AG09309 (cell line): ENCODE data around the genes ENTPD5 and FOS.

DNA sequence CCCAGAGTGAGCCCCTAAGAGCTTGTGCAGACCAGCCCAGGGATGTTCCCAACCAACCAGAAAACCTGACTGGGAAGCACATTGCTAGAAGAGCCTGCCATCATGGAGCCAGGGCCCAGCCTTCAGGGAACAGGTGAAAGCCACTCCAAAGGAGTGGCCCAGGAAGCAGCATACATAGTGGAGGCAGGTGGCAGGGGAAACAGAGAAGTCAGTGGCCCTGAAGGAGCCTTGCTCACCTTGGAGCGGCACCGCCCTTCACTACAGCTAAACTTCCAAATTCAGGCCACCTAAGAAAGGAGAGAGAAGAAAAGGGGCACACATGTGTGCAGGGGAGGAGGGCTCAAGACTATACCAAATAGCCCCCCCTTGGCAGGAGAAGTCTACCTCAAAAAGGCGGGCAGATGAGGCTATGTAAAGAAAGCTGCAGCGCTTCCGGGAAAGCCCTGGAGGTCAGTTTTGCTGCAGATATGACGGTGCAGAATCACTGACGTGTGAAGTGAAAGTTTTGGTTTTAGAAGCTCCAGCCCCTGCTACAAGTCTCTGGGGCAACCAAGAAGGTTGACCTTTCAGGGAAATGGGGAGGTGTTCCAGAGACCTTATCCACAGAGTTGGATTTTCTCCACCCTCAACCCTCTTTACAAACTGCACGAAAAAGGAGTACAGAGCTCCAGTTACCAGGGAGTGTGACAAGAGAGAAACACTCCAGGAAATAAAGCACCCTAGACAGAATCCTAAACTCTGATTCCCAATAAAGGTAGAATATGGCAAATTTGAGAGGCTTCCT, 2.3 kb upstream of the MIDEAS start:
- RRBS = no CpG with 5 or more reads among the region's 8 CpGs

- RRBS = no CpG with 5 or more reads among the region's 80 CpGs
Observed at GRCh38 chr14:74018878-74019501, at the start of gene ENTPD5. Gene ENTPD5 (minus strand): TSS chr14:74019288.

- RRBS = no CpG with 5 or more reads among the region's 11 CpGs
Observed at GRCh38 chr14:74083559-74084097, 625 bp downstream of the ALDH6A1 start.

GRCh38 chr14:74133670-74134717, 49.2 kb downstream of the LIN52 start:
- RRBS = no CpG with 5 or more reads among the region's 5 CpGs

GRCh38 chr14:74140031-74140846, 55.5 kb downstream of the LIN52 start:
- RRBS = no CpG with 5 or more reads among the region's 10 CpGs

- RRBS = no CpG with 5 or more reads among the region's 14 CpGs
Observed at GRCh38 chr14:74251404-74251960, 12.2 kb downstream of the VSX2 start.

DNA sequence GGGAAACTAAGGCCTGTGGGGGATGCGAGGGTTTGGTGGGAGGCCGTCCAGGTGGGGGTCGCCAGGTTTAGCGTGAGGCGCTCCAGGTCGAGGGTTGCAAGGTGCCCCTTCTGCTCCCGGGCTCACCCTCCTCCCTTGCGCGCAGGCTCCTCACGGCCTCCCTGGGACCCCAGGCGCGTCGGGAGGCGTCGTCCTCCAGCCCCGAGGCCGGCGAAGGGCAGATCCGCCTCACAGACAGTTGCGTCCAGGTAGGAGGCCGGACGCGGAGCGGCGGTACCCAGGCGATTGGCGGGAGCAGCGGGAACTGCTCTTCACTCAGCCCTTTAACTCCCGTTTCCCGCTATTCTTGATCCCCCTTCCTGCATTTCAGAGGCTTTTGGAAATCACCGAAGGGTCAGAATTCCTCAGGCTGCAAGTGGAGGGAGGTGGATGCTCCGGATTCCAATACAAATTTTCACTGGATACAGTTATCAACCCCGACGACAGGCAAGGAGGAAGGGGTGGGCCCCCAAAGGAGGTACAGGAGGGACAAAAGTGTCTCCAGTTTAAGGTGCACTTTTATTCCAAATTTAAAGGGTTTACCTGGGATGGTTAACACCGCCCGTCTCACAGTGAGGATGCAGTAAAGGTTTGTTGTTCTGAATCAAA, 464 bp downstream of the ISCA2 start:
- RRBS = 3% methylated on average over 13 of the region's 36 CpGs

- RRBS = no CpG with 5 or more reads among the region's 9 CpGs
Observed at GRCh38 chr14:74524326-74524646, 30.7 kb downstream of the ISCA2 start.

- RRBS = no CpG with 5 or more reads among the region's 5 CpGs
Observed at GRCh38 chr14:74618453-74618768, 6.4 kb upstream of the LTBP2 start.

GRCh38 chr14:74812482-74812877, 49.4 kb downstream of the YLPM1 start:
- RRBS = no CpG with 5 or more reads among the region's 9 CpGs

GRCh38 chr14:74815993-74816455, 52.9 kb downstream of the YLPM1 start:
- RRBS = no CpG with 5 or more reads among the region's 1 CpG

GRCh38 chr14:74916891-74917457, 6.1 kb downstream of the RPS6KL1 start:
- RRBS = no CpG with 5 or more reads among the region's 16 CpGs

DNA sequence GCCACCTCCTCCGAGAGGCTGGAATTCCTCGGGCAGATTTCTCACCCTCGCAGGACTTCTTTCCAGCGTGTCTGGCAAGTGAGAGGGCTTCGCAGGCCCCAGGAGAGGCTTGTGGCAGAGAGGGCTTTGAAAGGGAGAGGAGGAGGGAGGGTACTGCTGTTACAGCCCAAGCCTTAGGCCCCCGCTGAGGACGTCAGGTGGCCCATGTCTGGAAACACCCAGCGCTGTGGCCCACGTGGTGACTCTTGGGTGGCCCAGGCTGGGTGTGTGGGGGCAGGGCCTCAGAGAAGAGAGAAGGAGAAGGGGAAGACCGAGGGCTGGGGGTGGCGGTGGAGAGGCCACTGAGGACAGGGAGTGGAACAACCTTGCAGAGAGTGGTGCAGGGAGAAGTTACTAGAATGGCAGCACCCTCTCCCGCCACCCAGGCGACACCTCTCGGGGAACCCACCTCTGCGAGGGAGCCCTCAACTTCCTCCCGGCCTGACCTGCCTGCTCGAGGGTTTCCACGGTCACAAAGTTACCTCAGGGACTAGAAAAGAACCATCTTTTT, 11.7 kb upstream of the RPS6KL1 start:
- RRBS = no CpG with 5 or more reads among the region's 18 CpGs

DNA sequence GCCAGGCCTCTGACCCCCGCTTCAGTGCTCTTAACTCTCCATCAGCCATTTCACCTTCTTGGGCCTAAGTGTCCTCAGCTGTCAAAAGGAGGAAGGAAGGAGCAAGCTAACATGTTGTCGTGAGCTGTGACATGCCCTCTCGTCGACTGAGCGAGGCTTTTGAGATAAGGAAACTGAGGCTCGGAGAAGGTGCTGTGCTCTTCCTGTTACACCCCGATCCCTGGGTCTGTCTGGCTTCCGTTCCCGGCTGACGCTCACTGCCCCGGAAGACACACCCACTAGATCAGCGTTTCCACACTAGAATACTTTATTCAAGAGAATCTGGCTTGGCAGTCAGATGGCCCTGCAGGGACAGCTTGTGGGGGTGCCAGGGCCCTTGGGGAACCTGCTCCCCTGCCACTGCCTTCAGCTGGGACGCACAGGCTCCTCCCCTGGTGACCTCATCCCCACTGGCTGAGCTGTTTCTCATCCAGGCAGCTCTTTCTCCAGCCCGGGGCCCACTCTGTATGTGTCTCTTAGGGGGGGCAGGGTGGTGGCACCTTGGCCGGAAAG, 13.8 kb downstream of the PGF start:
- RRBS = 16% methylated on average over 2 of the region's 15 CpGs

DNA sequence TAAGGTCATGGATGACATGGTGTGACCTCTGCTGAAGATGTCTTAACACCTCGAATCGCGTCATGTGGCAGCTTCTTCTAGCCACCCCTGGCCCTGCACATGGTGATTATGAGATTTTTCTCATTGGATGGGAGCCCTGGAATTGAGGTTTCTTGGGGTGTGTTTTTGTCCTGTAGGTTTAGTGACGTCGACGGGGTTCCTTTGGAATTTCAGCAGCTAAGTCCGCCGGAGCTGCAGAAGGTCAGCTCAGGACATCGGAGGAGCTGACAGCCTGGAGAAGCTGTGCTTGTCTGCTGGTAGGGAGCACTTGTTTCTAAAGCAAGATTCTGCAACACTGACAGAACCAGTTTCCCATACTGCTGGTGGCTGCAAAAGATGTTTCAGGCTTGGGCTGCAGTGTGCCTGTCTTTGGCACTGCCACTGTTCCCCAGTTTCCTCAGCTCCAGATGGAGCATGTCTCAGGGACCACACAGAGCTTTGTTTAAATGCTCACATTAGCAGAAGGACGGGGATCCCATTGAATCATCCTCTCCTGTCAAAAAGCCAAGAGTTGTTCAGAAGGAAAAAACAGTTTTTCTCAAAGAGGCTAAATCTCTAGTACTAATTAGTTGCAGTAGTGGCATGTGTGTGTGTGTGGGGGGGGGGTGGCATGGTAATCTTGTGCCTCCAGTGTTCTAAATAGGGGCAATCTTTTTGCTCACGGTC, 5.2 kb upstream of the FOS start:
- RRBS = no CpG with 5 or more reads among the region's 11 CpGs

DNA sequence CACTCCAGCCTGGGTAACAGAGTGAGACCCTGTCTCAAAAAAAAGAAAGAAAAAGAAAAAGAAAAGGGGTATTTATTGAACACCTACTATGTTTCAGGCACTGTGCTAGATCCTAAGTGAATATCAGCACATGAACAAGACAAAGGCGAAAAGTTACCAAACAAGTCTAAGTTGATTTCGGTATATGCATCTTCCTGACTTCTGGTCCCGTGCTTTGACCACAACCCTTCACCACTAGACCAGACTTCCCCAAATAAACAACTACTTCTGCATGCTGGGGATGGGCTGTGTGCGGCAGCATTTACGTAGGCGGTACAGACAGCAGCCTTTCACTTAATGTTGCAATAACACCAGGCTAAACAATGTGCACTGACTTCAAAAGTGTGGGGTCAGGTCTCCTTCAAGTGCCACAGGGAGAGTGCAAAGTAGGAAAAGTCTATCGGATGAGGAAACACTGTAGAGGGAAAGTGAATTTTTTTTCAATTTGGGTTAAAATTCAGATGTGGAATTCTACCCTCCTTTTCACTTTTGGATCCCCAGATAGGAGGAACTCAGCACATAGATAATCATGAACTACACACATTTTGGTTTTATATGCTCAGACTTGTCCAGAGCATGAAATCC, 3.8 kb upstream of the FOS start:
- RRBS = no CpG with 5 or more reads among the region's 7 CpGs

DNA sequence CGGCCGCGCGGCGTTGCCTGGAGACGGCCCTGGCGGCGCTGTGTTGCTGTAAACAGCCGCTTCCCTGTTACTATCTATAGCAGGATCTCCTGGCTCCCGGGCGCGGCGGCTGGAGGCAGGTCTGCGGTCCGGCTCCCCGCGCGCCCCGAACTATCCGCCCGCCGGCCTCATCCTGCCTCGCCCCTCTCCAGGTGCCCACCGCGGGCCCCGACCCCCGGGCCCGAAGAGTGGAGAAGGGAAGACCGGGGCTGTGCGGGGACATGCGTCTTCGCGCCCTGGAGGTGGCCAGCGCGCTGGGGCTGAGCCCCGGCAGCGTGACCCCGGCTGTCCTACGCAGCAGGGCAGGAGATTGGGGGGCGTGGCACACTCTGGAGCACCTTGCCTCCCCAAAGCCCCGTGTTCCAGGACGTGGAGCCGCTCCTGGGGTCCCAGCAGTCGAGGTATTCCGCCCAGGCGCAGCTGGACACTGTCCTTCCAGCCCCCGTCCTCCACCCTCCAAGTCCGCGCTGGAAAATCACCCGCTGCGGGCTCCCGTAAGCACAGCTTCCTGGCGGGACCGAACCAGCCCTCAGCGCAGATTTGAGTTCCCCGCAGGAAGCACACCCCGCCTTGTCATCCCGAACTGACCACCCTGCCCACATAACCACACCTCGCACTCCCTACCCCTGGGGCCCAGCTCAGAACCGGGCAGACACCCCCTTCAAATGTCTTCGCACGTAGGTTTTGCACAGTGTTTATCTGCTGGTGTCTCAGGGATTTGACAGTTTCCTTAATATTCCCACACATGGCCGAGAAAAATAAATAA, 1.2 kb upstream of the FOS start:
- RRBS = 2% methylated on average over 22 of the region's 63 CpGs

DNA sequence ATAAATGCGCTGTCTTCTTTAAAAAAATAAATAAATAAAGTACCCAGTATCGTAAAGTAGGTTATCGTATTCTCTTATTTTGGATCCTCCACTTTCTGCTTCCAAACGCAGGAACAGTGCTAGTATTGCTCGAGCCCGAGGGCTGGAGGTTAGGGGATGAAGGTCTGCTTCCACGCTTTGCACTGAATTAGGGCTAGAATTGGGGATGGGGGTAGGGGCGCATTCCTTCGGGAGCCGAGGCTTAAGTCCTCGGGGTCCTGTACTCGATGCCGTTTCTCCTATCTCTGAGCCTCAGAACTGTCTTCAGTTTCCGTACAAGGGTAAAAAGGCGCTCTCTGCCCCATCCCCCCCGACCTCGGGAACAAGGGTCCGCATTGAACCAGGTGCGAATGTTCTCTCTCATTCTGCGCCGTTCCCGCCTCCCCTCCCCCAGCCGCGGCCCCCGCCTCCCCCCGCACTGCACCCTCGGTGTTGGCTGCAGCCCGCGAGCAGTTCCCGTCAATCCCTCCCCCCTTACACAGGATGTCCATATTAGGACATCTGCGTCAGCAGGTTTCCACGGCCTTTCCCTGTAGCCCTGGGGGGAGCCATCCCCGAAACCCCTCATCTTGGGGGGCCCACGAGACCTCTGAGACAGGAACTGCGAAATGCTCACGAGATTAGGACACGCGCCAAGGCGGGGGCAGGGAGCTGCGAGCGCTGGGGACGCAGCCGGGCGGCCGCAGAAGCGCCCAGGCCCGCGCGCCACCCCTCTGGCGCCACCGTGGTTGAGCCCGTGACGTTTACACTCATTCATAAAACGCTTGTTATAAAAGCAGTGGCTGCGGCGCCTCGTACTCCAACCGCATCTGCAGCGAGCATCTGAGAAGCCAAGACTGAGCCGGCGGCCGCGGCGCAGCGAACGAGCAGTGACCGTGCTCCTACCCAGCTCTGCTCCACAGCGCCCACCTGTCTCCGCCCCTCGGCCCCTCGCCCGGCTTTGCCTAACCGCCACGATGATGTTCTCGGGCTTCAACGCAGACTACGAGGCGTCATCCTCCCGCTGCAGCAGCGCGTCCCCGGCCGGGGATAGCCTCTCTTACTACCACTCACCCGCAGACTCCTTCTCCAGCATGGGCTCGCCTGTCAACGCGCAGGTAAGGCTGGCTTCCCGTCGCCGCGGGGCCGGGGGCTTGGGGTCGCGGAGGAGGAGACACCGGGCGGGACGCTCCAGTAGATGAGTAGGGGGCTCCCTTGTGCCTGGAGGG, at the start of gene FOS:
Gene FOS, plus strand, starts transcription at position 841 of the 1,247 bp plus-strand sequence.
- RRBS = under 1% methylated on average over 26 of the region's 97 CpGs

DNA sequence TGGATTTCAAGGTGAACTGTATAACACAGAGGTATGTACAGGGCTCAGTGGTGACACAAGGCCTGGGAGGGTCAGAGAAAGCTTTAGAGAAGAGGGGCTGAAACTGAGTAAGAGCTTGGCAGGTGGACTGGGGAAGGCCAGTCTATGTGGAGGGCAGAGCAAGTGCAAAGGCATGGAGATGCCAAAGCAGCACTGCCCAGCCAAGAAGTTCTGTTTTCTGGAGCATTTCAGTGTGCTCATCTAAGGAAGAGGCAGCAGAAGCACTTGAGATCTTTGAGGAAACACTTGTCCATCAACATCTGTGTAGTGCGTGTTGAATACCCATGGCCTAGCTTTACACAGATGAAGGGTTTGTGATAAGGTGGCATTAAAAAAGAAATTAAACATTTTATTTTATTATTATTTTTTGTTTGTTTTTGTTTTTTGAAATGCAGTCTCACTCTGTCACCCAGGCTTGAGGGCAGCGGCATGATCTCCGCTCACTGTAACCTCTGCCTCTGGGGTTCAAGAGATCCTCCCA, 52.9 kb downstream of the FOS start:
- RRBS = no CpG with 5 or more reads among the region's 3 CpGs